Measurements from ENCODE around the gene ODF3B.

DNA sequence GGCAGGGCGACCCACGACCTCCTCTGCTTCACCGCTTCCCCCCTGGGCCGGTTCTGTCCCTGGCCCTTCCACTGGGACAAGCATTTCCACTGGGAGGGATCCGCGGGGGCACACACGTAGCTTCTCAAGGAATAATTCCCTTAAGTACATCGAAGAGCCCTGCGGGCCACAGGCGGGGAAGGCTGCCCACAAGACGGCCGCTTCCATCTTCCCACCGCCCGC lies 1.4 kb downstream of the BRD1 start:
- PRO-cap, 2 experiments = no peak in any of the 2 experiments

DNA sequence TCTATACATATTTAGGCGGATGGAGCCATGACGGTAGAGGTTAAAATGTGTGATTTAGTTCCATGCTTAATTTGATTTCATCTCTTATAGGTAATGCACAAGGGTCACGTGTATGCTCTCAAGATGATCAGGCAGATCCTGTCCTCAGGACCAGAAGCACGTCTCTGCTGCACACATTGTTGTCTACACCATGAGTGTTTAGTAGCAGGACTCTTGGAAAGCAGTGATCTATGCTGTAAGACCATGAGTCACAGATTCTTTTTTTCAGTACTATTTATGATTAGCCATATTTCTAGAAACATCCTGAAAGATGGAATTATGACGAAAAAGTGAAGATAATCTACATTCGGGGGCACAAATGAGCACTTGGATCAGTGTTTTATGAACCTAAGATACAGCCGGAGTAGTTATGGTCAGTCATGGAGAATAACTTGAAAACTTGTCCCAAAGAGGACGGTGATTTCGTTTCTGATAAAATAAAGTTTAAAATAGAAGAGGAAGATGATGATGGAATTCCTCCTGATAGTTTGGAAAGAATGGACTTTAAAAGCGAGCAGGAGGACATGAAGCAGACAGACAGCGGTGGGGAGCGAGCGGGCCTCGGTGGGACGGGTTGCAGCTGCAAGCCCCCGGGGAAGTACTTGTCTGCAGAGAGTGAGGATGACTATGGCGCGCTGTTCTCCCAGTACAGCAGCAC lies 29.7 kb downstream of the ZBED4 start:
- PRO-cap, 2 experiments = no peak in any of the 2 experiments

GRCh38 chr22:49933849-49934909 lies 15.7 kb downstream of the CRELD2 start:
- PRO-cap, 2 experiments = peak in 2 of 2 experiments; most common plus-strand start chr22:49934844 (in 2); most common minus-strand start chr22:49934241 (in 2)

DNA sequence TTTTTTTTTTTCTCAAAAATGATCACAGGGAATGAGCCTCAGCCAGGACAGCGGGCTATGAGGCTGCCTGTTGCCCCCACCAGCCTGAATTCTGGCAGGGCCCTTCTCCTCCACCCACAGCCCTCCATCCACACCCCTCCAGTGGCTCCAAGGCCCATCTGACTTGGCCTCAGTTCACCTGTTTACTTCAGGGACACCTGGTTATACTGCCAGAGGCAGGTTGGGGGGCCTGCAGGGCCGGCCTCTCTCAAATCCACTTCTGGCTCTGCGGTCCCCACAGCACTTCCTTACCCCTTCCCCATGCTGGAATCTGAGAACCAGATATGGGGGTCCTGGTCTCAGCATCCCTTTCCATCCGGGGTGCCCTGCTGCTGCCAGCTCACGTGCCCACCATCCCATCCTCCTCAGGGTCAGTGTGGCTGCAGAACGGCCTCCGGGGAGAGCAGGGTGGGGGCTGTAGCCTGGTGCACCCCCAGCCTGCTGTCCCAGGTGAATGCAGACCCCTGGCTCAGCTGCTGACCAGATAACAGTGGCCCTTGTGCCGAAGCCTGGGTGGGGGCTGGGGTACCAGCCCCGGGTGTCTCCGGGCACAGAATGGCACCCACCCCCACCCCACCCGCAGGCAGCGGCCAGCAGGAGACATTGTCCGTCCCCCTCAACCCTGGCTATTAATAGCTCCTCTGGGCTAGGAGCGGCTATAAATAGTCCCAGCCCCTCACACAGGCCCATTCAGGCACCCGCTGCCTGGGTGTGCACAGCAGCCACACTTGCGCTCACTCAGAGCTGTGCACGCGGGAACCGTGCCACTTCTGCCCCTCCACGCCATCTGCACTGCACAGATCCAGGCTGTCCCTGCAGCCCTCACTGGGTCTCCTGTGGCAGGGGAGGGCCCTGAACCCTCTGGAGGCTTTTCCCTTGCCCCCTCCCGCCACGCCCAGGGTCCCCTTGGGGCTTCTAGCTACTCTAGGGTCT lies 18.5 kb downstream of the CRELD2 start:
- PRO-cap, 2 experiments = no peak in any of the 2 experiments

DNA sequence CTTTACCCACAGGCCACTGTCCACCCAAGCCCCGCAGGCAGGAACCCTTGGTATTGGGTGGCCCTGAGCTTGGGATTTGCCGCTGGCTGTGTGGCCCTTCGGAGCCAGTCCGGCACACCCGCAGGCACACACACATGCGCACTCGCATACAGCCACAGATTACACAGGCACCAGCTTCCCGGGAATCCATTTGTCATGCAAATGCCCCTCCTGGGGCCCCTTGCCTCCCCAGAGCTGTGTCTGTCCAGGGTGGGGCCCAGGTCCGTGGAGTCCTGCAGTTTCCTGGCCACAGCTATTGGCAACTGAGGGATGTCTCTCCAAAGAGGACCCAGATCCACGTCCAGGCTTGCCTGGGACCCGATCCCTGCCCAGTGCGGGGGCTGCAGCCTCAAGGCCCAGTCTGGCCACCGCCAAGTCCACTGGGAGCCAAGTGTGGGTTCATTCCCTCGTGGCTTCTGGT lies 13.5 kb upstream of the PIM3 start:
- PRO-cap, 2 experiments = no peak in any of the 2 experiments

DNA sequence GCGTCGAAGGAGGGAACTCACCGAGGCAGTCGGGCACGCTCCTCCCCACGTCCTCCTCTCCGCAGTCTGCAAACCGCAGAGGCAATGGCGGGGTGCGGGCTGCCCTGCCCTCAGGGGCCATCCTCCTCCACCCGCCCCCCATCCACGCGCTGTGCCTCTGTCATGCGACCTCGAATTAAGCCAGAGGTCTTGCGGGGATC lies 12.5 kb downstream of the IL17REL start:
- PRO-cap, 2 experiments = no peak in any of the 2 experiments

- PRO-cap, 2 experiments = peak in 1 of 2 experiments; most common plus-strand start chr22:50006554 (in 1); most common minus-strand start chr22:50006383 (in 1)
Measured at GRCh38 chr22:50006321-50006684, 6.3 kb downstream of the IL17REL start.

DNA sequence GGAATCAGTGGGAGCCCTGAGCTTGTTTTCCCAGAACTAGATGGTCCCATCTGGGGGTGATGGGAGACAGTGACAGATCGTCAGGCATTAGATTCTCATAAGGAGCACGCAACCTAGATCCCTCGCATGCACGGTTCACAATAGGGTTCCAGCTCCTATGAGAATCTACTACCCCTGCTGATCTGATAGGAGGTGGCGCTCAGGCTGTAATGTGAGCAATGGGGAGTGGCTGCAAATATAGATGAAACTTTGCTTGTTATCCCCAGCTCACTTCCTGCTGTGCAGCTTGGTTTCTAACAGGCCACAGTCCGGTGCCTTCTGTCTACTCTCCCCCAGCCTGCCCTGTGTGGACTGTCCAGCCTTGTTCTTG lies 14.2 kb downstream of the MOV10L1 start:
- PRO-cap, 2 experiments = no peak in any of the 2 experiments

DNA sequence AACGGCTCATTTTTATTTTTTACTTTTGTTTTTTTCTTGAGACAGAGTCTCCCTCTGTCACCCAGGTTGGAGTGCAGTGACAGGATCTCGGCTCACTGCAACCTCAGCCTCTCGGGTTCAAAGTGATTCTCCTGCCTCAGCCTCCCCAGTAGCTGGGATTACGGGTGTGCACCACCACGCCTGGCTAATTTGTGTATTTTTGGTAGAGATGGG lies 5.9 kb downstream of the TRABD start:
- PRO-cap, 2 experiments = no peak in any of the 2 experiments

DNA sequence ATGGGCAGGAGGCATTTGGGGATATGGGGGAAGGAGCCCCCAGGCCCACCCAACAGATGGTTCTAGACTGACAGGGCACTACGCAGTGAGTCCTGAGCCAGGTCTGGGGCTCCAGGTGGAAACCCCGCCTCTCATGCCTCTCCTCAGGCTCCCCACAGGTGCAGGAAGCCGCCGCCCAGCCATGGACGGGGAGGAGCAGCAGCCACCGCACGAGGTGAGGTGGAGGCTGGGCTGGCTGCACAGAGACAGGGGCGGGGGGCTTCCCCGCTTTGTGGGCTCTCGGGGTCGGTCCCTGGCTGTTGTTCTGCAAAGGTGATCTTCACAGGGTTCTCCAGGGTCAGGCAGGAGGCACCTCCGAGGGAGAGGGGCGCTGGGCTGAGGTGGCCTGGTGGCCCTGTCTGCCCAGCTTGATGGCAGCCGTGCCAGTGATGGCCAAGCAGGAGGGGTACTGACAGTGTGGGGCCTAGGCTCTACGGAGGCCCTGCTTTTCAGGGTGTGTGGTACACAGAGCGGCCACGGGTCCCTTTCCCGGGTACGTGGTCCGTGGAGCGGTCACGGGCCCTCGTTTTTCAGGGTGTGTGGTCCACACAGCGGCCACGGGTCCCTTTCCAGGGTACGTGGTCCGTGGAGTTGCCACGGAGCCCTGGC lies 7.3 kb downstream of the TRABD start:
- PRO-cap, 2 experiments = no peak in any of the 2 experiments

GRCh38 chr22:50200148-50200658 lies 608 bp upstream of the SELENOO start:
- PRO-cap, 2 experiments = no peak in any of the 2 experiments

GRCh38 chr22:50237406-50237833 lies 7.4 kb downstream of the TUBGCP6 start:
- PRO-cap, 2 experiments = no peak in any of the 2 experiments

DNA sequence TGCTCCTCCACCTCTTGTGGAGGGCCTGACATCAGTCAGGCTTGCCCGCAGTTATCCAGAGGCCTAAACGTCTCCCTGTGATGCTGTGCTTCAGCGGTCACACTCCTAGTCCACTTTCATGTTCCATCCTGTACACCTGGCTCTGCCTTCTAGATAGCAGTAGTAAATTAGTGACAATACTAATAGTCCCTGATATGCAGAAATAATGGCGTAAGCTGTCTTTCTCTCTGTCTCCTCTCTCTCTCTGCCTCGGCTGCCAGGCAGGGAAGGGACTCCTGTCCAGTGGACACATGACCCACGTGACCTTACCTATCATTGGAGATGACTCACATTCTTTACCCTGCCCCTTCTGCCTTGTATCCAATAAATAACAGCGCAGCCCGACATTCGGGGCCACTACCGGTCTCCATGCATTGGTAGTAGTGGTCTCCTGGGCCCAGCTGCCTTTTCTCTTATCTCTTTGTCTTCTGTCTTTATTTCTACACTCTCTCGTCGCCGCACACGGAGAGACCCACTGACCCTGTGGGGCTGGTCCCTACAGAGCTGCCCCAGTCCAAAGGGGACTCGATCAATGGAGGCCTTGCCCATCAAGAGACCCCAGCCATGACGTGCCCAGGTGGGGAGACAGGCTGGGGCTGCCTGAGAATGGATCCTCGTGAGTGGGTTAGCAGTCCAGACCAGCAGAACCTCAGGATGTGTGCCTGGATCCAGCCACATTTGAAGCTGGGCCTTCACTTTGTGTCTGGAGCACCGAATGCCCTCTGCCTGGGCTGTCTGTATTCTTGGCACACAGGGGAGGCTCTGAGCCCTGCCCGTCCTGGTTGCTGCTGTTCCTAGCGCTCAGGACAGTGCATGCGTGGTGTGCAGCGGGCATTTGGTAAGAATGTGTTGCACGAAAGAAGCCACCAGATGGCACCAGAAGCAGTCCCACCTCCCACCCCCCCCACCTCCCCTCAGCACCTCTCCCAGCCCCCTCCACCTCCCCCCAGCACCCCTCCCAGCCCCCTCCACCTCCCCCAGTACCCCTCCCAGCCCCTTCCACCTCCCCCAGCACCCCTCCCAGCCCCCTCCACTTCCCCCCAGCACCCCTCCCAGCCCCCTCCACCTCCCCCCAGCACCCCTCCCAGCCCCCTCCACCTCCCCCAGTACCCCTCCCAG lies 3.9 kb upstream of the MAPK11 start:
- PRO-cap, 2 experiments = no peak in any of the 2 experiments

DNA sequence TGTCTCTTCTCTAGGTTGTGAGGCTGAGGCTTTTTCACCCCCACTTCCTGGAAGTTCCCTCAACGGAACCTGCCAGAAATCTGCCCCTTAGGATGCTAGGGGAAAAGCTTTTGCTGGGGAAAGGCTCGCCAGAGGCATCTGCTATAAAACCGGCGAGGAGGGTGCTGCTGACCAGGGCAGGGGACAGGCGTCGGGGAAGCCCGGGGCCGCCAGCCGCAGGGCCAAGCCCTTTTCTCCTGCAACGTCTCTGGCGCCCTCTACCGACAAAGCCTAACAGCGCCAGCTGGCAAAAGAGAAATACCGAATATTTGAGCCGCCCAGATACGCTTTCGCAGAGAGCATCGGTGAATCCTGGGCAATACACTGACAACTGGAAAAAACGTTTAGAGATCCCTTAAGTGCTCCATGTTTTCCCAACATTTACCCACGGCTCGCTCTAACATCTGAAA lies 874 bp upstream of the PPP6R2 start:
- PRO-cap, 2 experiments = peak in 1 of 2 experiments; most common plus-strand start position 334 of the sequence (in 1); most common minus-strand start position 233 of the sequence (in 1)

DNA sequence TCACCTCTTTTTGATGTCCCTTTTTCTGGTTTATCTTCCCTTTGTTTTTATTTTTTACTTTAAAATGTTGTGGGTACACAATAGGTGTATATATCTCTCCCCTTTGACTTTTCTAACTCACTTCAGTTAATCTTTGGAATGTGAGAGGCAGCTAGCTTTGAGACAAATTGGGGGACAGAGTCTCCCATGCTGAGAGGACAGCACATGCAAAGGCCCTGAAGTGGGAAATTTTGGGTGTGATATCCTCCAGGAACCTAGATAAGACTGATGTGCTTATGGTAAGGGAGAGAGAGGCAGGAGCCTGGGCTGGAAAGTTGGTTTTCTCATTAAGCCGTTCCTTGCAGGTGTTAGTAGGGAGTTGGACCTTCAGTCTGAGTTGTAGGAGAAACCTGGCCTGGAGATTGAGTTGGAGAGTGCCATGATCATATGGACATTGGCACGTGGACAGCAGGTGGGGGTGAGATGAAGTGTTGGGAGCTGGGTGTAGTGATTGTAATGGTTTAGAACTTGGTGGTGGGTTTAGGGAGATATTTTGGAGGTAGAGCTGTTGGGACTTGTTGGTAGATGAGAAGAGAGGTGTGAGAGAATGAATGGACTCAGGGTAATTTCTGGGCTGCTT lies 4.8 kb downstream of the PPP6R2 start:
- PRO-cap, 2 experiments = no peak in any of the 2 experiments

GRCh38 chr22:50393563-50394085 lies 50.5 kb downstream of the PPP6R2 start:
- PRO-cap, 2 experiments = no peak in any of the 2 experiments

- PRO-cap, 2 experiments = no peak in any of the 2 experiments
Measured at GRCh38 chr22:50443763-50444938, 30.7 kb downstream of the SBF1 start.

DNA sequence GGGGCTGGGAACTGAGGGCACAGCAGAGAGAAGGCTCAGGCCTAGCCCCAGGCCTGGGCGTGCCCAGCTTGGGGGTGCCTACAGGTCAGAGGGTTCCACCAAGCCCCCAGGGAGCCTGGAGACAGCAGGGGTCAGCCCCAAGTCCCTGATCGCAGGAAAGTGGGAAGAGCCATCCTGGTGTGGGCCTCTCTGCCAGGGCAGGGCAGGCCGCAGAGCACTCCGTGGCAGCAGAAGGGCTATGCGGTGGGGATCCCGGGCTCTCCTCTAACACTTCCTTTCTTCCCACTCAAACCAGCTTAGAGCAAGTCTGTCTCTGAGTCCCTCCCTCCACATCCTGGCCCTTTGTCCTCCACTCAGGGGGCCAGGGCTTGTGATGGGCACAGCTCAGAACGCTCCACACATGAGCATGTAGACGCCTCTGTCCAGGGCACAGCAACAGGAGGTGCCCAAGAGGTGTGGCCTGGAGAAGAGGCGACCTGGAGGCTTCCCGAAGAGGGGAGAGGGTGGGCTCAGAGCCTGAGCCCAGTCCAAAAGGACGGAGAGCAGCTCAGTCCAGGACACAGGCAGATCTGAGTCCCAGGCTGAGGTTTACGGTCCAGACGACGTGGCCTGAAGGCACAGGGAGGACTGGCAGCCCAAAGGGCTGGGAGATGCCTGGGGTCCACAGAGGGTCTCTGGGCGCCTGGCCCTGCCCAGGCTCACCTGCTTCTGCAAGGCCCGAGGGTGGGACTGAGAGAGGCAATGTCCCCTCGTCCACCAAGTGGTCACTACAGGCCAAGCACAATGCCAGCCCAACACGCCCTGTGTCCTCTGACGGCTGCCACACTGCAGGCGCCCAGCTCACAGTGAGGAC lies 17.5 kb downstream of the SBF1 start:
- PRO-cap, 2 experiments = no peak in any of the 2 experiments

DNA sequence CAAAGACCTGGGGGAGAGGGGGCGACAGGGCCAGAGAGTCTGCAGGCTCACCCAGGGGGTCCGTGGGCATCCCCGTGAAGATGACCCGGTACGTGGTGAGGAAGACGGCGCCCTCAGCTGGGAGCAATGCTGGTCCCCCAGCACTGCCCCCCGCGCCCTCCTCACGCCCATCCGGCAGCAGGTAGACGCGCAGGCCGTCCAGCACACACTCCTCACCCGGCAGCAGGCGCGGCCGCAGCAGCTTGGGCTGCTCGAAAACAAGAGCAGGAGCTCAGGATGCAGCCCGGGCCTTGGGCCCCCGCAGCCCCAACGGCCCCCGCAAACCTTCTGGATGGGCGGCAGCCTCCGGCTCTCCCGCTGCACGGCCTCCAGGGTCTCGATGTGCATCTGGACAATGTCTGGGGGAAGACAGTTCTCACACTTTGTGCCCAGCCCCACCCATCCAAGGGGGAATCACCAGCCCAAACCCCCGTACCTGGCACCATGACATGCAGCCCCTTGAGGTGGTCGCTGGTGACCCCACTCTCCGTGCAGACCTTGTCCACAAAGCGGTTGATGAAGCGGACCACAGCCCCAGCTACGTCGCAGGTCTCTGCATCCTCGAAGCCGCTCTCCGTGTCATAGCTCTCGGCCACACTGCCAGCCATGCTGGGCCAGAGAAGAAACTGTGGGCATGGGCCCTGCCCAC lies 13.2 kb downstream of the SBF1 start:
- PRO-cap, 2 experiments = no peak in any of the 2 experiments

- PRO-cap, 2 experiments = peak in 2 of 2 experiments; most common plus-strand start chr22:50532663 (in 2); most common minus-strand start chr22:50532157 (in 2)
Measured at GRCh38 chr22:50532066-50532780, at the start of gene ODF3B. Gene ODF3B, minus strand, starts transcription at chr22:50532498.

Data from Metastatic Liver Carcinoma in the Lung (tissue), 2 donors.